Cardiac atrium fibroblast (primary cell): ENCODE data around the genes CYLC1, POF1B, RPA4, CENPI and ARMCX4.

- RAMPAGE, long total RNA, result no peak
Measured at GRCh38 chrX:79147714-79148192, 3.3 kb downstream of the GPR174 start.

DNA sequence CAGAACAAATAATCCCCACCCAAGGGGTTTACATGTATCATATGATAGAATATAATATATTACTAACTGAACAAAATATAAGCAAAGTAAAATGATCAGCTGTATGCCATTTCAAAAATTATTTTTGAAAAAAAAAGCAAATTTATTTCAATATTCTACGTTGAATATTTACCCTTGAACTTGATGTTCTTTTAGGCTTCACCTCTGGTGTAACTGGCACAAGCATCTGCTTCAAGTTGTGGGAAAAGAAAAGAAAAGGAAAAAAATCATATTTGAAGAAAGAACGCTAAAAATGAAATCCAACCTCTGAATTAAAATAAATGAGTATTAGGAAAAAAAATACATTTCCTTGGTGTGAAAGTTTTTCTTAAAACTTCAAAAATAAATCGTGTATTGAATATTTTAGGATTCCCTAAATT lies 83.4 kb downstream of the HMGN5 start:
- RAMPAGE, long total RNA, result no peak

GRCh38 chrX:81258964-81259470 lies 57.1 kb downstream of the SH3BGRL start:
- RAMPAGE, long total RNA, result no peak

DNA sequence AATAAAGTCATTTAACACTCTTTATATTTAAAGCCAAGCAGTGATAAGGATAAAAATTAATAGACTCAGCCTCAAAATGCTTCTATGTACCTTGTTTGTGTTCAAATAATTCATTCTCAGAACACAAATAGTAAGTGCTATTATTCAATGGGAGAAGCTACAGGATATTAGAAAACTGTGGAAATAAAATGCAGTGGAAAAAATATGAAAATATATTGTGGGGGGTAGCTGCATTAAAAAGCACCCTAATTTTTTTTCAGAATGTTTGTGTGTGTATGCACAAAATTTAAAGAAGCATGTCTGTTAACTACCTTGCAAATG lies 11.5 kb upstream of the POU3F4 start:
- RAMPAGE, long total RNA, result no peak

DNA sequence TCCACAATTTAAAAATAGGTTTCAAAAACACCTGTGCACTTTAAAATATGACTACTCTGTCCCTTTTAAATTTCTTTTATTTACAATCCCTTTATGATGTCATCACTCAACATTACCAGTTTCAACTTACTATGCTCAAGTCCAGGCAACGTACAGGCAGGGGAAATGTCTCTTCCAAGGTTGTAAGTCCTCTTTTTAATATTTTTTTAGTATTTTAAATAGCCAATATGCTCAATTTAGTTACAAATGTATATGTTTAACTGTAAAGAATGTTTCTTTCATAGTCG lies at the start of gene CYLC1:
Gene CYLC1 (plus strand): TSS at position 129 of the 287 bp plus-strand sequence.
- RAMPAGE, long total RNA, result no peak

DNA sequence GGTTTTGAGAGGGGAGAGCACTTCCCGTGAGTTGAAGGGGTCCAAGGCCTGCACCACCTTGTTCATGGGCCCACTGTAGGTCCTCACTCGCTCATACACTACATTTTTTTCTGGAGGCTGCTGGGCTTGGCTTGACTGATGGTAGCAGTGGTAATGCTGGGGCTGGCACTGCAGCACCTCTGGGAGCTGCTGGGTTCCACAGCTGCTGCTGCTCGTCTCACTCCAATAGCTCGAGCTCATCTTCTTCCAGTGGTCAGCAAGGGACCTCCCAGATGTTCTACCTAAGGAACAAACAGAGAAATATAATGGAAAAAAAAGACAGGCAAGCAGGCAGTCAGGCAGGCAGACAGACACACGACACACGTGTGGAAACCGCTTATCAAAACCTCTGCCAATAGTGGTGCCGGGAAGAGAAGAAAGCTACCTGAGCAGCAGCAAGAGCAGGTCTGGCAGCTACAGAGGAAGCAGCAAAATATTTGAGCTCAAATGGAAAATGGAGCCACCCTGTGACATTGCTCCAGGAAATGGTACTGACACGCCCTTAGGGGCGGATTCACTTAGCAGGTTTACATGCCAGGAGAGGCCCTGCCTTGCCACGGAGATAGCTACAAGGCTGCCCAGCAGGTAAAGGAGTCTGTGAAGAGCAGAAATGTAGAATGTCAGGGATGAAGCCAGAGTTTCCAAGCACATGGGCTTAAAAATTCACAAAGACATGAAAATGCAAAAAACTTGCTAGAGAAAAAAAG lies at the start of gene POF1B:
Gene POF1B (minus strand): TSS at position 451 of the 746 bp plus-strand sequence.
- RAMPAGE, long total RNA, result no peak

DNA sequence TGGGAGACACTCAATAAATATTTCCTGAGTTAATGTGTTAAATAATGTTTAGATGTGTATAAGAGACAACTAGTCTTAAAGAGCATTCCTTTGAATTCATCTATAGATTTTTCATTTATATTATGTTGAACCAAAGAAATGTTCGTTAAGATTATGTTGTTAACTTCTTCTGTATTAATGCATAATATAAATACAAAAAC lies 349.7 kb downstream of the TGIF2LX start:
- RAMPAGE, long total RNA, result no peak

GRCh38 chrX:92114255-92114542 lies 335.0 kb downstream of the PCDH11X start:
- RAMPAGE, long total RNA, result no peak

GRCh38 chrX:93627215-93627414 lies 46.3 kb downstream of the NAP1L3 start:
- RAMPAGE, long total RNA, result no peak

- RAMPAGE, long total RNA, result no peak
Measured at GRCh38 chrX:96883562-96884021, at the start of gene RPA4. Gene RPA4 (plus strand): TSS chrX:96883908.

DNA sequence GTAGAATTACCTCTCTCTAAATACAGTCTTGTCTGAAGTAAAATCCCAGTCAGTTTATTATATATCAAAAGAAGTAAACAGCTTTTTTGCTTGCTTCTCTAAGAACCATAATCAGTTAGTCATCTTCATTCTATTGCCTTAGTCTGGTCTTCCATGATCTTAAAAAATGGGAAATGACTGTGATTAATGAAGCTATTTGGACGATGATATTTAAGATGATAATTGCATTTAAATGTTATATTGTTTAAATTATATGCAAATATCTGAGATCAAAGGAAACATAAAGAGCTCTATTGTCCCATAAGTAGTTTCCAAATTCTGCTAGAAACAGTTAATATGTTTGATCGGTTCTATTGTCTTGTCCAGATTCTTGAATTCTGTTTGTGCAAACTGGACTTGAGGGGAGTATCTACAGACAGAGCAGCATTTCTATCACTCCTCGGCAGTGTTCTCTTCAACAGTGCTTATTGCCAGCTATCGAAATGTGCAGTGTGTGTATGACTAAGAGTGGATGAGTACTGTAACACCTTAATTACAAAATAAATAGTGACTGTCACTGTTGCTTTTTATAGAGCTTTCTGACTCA lies 274.4 kb downstream of the RPA4 start:
- RAMPAGE, long total RNA, result no peak

DNA sequence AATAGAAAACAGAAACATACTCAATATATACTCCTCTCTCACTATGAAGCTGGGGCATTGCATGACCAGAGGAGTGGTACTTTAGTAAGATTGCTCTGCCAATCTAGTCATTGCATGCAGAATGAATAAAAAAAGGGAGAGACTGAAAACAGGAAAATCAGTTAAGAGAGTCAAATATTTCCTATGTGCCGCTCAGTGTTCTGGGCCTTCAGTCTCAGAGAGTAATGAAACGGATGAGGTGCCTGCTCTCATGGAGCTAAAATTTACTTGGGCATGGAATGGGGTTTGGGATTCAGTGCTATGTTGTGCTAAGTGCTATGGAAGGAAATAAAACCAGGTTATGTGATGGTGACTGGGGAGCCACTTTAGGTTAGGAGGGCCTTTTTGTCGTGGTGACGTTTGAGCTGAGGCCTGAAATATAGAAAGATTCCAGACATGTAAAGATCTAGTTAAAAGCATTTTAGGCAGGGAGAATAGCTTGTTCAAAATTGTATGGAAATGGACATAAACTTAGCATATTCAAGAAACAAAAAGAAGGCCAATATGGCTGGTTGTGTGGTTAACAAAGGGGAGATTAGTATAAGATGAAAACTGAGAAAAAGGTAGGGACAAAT lies 381.6 kb downstream of the RPA4 start:
- RAMPAGE, long total RNA, result no peak

- RAMPAGE, long total RNA, result no peak
Measured at GRCh38 chrX:100646961-100647478, 3.0 kb downstream of the SRPX2 start.

DNA sequence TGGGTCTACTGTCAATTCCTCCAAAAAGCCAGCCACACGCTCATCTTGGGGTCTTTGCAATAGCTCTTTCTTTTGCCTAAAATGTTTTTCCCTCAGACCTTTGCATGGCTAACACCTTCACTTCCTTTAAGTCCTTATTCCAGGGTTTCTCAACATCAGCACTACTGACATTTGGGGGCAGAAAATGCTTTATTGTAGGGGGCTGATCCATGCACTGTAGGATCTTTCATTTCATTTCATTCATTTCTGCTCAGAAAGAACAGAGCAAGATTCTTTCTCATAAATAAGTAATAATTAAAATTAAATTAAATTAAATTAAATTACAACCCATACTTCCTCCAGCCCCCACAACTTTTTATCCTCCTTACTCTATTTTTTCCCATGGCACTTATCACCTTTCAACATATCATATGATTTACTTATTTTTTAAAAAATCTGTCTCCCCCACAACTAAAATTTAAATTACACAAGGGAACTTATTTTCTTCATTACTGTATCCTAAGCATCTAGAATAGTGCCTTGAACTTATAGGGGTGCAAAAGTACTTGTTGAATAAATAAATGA lies 22.7 kb downstream of the TRMT2B start:
- RAMPAGE, long total RNA, result no peak

DNA sequence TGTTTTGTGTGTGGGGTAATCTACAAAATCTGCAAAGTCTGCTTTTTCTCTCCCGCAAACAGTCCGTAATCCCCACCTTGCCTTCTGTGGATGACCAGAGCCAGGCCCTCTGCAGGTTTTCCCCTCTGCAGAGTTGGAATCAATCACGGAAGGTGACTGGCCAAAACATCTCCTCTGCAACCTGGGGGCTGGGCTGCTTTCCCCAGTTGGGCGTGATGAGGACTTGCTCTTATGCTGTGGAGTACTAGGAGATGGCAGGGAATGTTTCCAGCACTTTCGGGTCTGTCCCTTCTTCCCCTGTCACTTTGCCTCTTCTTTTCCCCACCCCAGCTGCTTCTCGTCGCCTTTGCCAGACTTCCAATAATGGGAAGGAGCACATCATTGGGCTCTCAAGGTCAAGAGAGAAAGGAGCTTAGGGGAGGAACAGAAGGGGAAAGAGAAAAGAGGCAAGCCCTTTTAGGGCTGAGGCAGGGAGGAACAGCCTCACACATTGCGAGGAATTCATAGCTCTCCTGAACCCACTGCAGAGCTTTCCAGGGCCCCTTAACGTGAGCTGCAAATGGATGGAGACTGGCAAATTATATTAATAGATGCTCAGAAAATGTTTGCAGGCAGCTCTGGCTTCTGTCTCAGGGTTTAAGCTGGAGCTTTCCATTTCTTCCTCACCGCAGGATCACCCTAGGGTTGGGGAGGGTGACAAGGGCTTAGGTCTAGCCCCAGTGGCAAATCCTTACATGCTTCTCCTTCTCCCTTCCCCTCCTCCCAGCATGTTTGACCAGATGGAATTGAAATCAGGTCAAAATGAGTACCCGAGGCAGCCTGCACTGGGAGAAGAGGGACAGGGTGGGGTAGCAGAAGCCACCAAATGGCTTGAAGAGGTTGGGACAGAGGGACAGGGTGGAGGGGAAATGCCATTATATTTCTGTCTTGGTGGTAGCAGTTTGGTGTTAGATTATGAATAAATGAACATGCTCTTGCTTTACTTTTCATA lies 1.4 kb downstream of the TMEM35A start:
- RAMPAGE, long total RNA, result no peak

DNA sequence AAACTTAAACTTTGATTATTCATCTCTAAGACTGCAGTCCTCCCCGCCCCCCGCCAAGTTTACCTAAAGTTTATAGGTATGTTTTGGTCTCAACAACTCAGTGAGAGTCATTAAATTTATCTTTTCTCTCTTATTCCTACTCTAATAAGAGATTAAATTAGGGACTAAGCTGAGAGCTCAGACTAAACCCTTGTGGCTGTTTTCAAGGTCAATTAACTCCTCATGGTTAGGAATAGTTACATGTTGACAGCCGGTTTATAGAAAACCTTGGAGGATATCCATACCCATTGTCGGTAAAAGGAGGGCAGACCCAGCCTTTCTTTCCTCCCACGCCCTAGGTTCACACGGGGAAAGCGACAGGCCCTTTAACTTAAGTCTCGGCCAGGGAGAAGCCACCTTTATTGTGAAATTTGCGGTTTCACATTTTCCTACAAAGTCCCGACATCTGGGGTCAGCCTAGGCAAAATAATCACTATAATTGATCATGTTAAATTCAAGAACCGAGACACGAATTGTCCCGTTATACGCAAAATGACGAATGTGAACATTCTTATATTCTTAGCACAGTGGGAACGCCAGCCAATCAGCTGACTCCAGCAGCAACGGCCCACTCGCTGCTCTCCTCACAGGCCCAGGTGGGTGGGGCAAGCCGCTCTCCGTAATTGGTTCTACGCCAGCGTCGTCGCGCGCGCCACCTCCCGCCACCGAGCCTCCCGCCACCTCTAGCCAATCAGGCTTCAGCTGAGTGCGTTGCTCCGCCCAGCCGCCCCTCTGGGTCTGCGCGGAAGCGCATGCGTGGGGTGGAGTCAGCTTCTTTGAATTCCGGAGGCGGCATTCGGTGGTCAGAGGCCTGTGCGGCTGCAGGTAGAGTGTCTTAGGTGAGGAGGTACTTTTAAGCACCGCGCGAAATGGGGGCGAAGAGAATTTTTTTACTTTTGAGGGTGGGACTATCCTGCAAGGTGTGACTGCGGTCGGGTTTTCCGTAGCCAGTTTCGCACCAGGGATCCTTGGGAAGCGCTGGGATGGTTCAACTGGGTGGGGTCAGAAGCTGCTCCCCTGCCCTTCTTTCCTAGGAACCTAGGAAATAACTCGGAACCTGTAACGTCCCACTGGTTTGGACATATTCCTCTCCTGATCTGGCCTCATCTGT lies at the start of gene CENPI:
Gene CENPI (plus strand): TSS at position 834 of the 1,150 bp plus-strand sequence.
- RAMPAGE, long total RNA, result no peak

DNA sequence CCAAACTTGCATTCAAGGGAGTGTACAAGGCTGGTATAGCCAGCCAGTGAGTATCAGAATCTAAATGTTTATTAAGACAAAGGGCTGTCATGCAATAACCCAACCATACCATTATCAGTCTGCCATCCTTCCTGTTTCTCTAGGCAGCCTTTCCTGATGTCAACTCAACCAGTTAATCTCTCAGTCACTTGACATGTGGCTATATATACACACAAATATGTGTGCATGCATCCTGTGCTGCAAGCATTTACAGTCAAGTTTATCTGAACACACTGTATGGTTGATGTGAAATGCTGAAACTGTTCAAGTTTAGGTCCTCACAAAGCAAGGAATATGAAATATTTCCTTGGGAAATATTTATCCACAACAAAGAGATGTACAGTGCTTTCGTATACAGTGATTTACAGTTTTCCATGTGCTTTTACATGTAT lies 17.1 kb downstream of the BTK start:
- RAMPAGE, long total RNA, result no peak

- RAMPAGE, long total RNA, result no peak
Measured at GRCh38 chrX:101485152-101486318, at the start of gene ARMCX4. Gene ARMCX4 (plus strand): TSS chrX:101485456.

GRCh38 chrX:102547037-102547585 lies 30.6 kb upstream of the TMSB15A start:
- RAMPAGE, long total RNA, result no peak

DNA sequence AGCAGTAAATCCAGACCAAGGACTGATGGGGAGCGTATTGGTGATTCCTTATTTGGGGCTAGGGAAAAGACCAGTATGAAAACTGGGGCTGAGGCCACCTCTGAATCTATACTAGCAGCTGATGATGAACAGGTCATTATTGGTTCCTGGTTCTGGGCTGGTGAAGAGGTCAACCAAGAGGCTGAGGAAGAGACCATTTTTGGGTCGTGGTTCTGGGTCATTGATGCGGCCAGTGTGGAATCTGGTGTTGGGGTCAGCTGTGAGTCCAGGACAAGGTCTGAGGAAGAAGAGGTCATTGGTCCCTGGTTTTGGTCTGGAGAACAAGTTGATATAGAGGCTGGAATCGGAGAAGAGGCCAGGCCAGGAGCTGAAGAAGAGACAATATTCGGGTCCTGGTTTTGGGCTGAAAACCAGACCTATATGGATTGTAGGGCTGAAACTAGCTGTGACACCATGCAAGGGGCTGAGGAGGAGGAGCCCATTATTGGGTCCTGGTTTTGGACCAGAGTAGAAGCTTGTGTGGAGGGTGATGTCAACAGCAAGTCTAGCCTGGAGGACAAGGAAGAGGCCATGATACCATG lies 4.1 kb downstream of the GPRASP1 start:
- RAMPAGE, long total RNA, result no peak